Penis (tissue), 1 donor: ENCODE measurements around a stretch of chr22.

DNA sequence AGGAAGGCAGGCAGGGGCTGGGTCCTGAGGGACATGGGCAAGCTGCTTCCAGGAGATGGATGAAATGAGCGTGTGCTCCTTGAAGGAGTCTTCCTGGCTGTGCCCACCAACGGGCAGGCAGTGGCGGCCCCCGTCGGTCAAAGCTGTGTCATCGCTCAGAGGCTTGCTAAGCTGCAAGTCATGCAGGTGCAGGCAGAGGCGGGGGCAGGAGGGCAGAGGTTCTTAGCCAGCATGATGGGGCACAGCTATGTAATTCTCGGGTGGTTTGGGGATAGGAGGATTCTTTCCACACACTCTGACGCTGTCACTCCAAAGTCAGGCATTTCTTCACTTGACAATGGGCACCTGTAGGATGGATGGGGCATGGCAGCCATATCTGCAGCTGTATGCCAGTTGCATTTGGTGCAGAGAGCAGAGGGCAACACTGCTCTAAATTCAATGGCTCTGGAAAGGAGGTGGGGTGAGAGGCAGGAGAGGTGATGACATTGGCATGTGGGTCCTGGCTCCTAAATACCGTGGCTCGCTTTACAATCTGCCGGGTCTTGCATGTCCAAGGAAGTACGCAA lies 12.4 kb upstream of the PEX26 start:
- PRO-cap = no peak

GRCh38 chr22:18114367-18114925 lies 3.8 kb downstream of the TUBA8 start:
- PRO-cap = no peak

- PRO-cap = no peak
Measured at GRCh38 chr22:18952954-18953443, 16.9 kb upstream of the PRODH start.

- PRO-cap = no peak
Measured at GRCh38 chr22:19028968-19029761, 93.0 kb downstream of the DGCR2 start.

DNA sequence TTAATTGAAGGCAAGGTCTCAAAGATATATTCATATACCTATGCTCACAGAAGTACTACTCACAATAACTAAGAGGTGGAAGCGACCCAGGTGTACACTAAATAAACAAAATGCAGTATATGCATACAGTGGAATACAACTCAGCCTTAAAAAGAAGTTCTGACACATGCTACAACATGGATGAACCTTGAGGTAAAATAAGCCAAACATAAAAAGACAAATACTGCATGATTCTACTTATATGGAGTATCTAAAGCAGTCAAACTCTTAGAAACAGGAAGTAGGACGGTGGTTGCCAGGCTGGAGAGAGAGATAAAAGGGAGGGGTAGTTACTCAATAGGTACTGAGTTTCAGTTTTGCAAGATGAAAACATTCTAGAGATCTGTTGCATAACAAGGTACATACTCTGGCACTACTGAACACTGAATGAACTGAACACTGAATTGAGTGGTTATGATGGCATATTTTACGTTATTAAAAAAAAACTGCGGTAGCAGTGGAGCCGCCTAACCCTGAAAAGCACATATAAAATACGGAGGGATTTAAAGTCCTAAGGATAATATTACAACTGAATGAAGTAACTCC lies 12.8 kb downstream of the DGCR2 start:
- PRO-cap = no peak

DNA sequence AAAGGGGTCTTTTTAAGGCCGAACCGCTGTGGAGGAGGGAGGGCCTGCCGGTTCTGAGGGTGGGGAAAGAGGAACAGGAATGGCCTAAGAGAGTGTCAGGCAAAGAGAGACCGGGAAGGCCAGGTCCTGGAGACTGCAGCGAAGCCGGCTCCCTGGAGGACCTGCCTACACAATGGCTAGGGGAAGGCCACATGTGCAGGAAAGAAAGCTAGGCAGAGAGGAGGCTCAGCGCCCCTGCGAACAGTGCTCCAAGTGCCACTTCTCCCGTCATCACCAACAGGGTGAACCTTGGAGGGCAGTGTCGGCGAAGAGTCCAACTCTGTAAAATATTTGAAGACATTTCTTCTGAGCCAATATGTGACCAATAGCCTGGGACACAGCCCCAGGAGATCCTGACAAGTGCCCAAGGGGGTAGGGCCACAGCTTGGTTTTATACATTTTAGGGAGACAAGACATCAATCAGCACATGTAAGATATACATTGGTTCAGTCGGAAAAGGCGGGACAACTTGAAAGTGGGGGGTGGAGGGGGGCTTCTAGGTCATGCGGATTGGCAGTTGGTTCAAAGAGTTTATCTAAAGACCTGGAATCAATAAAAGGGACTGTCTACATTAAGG lies 792 bp upstream of the DGCR2 start:
- PRO-cap = no peak

GRCh38 chr22:19127360-19127803 lies 3.7 kb upstream of the TSSK2 start:
- PRO-cap = bidirectional peak, plus-strand start at chr22:19127557, minus-strand start at chr22:19127451

DNA sequence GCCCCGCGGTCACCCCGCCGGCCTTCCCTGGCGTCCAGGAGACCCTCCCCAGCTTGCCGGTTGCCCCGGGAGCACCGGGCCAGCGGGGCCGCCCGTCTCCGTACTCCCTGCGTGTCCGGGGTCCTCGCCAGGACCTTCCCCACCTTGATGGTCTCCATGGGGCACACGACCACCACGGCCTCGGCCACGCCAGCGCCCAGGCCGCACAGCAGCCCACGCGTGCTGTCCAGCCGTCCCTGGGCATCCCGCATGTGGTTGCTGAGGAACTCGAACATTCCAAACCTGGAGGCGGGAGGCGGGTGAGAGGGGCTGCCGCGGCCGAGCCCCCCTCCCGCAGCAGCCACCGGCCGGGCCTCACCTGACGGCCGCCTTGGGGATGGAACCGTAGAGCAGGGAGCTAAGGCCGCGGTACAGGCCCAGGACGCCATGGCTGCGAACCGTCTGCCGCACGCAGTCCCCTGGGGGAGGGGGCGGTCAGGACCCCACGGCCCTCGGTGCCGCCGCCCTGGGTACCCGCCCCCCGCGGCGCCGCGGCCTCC lies 883 bp downstream of the SLC25A1 start:
- PRO-cap = no peak

GRCh38 chr22:19242473-19243134 lies 48.9 kb downstream of the CLTCL1 start:
- PRO-cap = no peak

GRCh38 chr22:19292038-19292979 lies 790 bp upstream of the CLTCL1 start:
- PRO-cap = unidirectional peak, plus-strand start at chr22:19292146; unidirectional peak, minus-strand start at chr22:19292497

DNA sequence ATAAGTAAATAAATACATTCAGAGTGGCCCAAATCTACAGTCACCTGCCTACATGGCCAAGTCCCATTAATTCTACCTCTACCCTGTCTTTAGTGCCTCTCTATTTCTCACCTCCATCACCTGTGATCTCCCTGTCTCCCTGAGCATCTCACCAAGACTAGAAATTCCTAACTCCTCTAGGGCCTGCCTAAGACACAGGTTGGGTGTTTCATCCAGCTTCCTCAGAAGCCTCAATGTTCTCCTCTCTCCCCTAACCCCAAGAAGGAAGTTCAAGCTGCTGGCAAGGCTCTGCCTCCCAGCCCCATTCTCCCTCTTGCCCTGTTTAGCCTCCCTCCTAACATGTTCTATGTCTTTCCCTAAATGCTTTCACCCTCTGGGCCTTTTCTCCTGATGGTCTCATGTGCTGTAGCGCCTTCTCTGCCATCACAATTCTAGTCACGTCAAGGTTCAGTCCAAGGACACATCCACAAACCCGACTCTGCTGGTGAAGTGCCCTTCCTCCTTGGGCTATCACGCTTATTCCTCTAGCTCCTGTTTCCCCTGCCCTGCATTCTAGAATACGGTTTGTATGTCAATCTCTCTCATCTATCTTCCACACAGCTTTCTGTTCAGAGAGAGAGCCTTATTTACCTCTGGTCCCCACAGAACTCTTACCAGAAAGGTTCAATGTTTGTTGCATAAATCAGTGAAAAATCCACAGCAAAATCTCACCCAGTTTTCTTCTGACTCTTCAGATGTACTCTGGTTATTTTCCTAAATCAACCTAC lies 5.3 kb downstream of the HIRA start:
- PRO-cap = no peak

- PRO-cap = no peak
Measured at GRCh38 chr22:19426850-19427866, 4.4 kb downstream of the HIRA start.

DNA sequence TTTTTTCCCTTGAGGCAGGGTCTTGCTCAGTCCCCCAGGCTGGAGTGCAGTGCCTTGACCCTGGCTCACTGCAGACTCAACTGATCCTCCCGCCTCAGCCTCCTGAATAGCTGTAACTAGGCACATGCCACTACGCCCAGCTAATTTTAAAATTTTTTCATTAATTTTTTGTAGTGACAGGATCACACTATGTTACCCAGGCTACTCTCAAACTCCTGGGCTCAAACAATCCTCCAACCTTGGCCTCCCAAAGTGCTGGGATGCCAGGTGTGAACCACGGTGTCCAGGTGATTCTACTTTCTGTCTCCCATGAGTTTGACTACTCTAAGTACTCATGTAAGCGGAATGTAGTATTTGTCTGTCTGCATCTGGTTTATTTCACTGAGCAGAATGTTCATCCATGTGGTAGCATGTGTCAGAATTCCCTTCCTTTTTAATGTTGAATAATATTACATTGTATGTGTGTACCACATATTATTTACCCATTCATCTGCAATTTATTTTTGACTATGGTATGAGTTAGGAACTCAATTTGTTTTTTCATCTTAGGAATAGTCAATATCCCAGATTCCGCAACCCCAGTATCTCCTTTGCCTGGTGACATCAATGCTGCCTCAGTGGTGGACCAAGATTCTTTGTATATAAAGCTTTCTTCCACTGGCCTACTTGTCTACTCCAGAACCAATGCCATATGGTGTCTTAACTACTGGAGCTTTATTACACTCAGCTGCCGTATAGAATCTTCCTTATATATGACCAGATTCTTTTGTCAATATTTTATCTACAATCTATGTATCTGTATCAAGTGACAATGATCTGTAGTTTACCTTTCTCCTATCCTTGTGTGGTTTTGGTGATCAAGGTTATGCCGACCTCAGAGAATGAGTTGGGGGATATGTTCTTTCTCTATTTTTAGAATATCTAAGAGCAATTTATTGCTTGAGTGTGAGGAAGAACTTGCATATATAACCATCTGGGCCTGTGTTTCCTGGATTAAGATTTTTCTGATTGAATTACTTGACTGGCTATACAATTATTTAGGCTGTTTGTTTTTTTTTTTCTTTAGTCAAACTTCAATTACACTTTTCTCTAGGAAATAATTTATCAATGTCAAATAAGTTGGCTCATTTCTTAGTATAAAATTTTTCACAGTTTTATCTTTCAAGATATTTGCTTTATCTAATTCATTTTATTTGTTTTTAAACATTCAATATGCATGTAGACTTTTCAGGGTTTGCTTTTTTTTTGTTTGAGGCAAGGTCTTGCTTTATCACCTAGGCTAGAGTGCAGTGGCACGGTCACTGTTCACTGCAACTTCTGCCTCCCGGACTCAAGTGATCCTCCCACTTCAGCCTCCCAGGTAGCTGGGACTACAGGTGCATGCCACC lies 13.8 kb upstream of the C22orf39 start:
- PRO-cap = no peak

- PRO-cap = no peak
Measured at GRCh38 chr22:19483404-19484102, 3.8 kb downstream of the CDC45 start.

DNA sequence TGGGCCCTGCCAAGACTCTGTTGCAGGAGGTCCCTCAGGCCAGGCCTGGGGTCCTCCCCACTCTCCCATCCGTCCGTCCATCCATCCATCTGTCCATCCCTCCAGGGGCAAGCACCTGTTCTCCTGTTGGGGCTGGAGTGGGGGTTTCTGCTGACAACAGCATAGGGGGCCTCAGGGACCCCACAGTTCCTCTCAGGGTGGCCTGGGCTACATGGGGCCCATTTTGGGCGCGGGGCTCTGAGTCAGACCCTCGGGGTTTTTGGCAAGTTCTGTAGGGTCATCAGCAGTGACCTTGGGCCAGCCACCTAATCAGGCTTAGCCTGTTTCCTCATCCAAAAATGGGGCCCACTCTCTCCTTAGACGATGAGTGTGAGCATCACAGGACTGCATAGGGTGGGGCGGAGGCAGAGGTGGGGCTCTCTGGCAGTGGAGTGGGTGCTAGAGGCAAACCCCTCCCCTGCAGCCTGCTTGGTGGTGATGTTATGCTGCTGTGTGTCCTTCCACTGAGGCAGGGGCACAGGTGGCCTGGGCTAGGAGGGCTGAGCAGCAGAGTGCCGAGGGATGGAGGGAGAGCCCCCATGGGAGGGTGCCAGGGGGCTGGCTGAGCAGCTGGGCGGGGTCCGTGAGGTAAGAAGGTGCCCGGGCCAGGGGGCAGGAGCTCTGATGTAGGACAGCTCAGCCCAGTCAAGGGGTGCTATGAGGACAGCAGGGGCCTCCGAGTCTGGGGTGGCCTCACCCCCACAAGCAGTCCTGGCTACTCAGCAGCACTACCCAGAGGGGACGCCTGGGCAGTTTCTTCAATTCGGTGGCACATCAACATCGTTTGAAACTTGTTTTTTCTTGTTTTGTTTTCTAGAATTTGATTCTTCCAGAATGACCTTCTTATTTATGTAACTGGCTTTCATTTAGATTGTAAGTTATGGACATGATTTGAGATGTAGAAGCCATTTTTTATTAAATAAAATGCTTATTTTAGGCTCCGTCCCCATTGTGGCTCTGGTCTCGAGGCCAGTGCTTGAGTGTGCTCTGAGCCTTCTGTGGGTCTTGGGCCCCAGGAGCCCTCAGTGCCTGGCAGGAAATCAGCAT lies 4.2 kb downstream of the CLDN5 start:
- PRO-cap = no peak

GRCh38 chr22:19522767-19523197 lies 1.4 kb downstream of the CLDN5 start:
- PRO-cap = no peak

- PRO-cap = no peak
Measured at GRCh38 chr22:19572196-19572482, 47.9 kb upstream of the CLDN5 start.

DNA sequence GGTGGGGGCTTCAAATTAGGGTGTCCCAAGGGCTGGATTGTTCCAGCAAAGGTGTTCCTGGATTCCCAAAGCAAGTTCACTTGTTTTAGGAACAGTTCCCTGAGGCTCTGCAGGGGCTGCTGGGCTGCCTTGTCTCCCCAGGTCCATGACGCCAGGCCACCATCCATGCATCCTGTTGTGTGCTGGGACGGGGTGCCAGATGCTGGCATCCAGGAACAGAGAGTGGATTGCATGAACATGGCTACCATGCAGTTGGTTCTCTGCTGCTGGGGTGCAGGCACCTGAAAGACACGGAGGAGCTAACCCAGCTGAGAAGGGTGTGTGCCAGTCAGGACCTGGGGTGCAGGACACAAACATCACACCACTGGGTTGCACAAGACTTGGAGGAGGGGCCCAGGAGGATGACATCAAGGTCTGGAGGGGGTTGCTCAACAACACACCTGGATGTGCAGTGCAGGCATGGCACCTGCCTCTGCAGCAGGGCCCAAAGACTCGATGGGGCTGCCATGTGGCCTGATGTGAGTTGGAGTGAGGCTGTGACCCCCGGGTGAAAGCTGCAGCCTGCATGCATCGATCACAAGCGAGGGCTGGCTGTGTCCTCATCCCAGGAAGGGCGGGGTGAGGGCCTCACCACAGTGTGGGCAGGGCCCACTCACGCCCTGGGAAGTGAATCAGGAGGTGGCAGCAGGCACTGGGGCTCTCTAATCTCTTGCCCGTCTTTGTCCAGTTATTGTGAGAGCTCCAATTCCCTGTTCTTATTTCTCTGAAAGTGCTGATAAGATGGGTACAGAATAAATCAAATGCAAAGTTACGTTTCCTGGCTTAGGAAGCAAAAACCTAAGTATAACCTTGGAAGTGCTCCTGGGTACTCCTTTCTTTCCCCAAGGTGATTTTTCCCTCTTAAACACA lies 74.1 kb upstream of the CLDN5 start:
- PRO-cap = no peak

DNA sequence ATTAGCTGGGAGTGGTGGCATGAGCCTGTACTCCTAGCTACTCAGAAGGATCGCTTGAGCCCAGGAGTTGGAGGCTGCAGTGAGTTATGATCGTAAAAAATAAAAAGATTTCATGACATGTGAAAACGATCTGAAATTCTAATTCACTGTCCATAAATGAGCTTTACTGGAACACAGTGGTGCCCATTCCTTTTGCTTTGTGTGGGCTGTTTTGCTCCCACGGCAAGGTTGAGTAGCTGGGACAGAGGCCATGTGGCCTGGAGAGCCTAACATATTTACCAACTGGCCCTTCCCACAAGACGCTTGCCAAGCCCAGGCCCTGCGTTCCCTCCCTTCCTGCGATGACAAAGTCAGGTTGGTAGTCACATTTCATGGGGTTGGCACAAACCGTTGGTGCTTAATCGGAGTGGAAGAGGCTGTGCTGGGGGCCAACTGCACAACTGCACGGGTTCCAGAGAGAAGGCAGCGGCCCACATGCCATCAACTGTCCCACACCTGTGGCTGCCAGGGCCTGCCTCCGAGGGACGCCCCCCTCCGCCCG lies 81.2 kb upstream of the CLDN5 start:
- PRO-cap = unidirectional peak, plus-strand start at position 405 of the sequence

- PRO-cap = no peak
Measured at GRCh38 chr22:19607068-19608386, 83.3 kb upstream of the CLDN5 start.